ENCODE data around the gene MUC12.

- RRBS, 2 experiments: 100% methylated on average over 1 of the region's 36 CpGs; no CpG with 5 or more reads in 1 of the 2 experiments
Observed at GRCh38 chr7:100885518-100886595, 3.7 kb downstream of the UFSP1 start.

GRCh38 chr7:100950739-100951014 is 1.3 kb downstream of the MUC3A start:
- RRBS, 2 experiments: no CpG with 5 or more reads among the region's 2 CpGs

DNA sequence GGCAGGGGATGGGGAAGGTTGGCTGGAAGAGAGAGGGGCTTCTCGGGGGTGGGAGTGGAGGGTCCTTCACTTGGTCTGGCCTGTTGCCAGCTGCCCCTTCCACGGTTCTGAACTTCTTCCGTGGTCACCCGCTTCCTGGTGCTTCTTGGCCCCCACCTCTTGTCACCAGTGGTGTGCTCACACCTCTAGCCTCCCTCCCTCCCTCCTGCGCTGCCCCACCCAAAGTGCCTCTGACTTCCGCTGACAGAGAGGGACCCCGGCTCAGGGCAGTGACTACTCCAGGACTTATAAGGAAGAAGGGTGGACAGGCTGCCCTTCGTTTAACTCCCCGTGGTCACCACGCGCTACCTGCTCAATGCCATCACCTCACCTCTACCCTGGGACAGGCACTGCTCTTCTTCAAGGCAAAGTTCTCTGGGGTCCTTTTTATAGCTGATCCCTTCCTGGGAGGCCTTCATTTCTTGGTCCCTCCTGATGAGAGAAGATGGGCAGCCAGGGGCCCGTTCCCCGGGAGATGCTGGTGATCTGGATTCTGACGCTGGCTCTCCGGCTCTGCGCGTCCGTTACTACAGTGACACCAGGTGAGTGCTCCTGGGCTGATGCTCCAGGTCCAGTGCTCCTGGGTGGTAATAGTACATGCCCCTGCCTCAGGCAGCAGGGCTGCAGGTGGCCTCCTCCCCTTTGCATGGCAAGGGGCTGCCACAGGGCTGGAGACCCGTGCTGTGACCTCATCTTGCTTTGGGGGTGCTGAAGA is at the start of gene MUC12:
MUC12 (plus strand) TSS at position 457 of the 754 bp plus-strand sequence.
- RRBS, 2 experiments: no CpG with 5 or more reads among the region's 19 CpGs

- RRBS, 2 experiments: no CpG with 5 or more reads among the region's 10 CpGs
Observed at GRCh38 chr7:101096904-101097762, 11.9 kb downstream of the TRIM56 start.

DNA sequence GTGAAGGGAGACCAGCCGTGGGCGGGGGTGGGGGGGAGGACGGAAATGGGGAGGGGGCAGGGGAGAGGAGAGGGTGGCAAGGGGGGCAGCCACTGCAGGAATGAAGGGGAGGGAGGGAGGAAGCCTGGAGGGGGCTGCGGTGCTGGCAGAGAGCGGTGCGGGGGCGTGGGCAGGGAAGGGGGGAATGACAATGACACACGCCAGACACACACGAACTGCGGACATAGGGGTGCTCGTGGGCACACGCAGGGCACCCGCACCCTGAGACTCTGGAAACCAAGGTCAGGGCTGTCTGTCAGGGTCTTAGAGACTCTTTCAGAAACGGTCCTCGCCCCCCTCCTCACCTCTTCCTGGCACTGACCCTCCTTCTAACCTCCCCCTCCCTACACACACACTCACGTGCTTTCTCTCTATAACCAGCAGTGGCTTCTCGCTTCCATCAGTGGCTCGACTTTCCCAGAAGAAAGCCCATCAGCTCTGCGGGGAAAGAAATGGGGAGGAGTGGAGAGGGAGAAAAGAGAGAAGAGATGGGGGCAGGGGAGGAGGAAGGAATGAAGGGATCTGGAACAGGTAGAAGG is 1.5 kb upstream of the VGF start:
- RRBS, 2 experiments: no CpG with 5 or more reads among the region's 19 CpGs

DNA sequence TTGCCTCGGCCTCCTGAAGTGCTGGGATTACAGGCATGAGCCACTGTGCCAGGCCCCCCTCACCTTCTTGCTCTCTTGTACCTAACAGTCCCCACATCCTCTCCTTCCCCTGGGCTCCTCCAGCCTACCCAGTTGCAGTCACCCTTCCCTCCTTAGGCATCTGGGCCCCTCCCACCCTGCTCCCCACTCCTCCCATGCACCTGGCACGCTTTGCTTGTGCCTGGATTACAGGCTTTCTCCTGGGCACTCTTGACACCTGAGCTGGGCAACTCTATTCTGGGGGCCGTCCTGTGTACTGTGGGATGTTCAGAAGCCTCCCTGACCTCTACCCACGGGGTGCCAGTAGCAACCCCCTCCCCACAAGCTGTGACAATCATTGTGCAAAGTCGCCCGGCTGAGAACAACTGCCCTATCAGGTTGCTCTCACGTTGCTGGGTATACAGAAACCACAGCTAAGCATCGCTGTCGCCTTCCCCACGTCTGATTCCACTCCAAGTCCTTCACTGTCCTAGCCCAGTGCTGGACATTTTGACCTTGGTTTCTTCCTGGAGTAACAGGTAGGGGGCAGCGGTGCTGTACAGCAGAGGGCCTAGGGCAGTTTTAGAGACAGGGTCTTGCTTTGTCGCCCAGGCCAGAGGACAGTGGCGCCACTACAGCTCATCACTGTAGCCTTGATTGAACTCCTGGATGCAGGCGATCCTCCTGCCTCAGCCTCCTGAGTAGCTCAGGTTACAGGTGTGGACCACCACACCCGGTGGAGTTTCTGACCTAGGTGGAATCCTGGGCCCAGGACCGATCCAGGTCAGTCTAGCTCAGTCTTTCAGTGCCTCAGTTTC is 2.7 kb downstream of the CLDN15 start:
- RRBS, 2 experiments: no CpG with 5 or more reads among the region's 16 CpGs

GRCh38 chr7:101689919-101690496 is 60.9 kb upstream of the MYL10 start:
- RRBS, 2 experiments: no CpG with 5 or more reads among the region's 11 CpGs

DNA sequence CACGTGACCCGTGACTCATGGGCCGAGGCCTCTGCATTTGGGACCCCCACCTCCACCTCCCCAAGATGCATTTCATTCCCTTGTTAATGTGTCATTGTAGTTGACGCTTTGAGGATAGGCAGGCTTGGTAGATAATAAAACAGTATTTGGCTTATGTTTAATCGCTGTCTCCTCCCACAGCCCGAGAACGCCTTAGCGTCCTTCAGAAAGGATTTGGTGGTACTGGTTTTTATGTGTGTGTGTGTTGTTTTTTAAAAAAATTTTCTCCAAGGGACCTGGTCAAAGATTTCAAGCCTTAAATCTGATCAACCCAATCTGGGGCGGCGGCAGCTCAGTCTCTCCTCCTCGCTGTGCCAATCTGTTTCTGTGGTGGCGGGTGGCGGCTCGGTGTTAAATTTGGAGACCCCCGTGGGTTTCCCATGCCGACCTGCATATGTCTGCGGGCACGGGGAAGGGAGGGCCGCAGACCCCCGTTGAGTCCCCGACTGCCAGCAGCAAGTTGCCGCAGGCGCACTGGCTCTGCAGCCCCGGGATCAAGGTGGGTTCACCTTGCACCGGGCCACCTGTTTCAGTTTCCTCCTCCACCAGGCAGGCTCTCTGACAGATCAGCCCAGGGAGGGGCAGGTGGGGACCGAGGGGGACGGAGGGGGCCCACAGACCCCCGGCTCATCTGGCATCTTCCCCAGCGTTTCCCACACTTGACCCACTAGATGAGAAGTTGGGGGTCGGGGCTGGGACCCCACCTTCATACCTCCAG is 95.7 kb downstream of the CUX1 start:
- RRBS, 2 experiments: 66 to 83% methylated on average over 3 to 4 of the region's 30 CpGs

- RRBS, 2 experiments: no CpG with 5 or more reads among the region's 32 CpGs
Observed at GRCh38 chr7:101922889-101923922, 105.8 kb downstream of the CUX1 start.

DNA sequence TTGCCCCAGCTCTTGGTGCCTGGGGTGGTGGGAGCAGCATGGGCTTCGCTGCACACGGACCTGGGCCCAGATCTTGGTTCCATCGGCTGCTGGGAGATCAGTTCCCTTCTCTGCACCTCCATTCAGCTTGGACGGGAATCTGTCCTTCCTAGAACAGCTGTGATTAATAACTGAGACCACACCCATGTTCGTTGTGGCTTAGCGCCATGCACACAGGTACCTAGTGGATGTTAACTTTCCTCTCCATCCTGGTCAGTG is 125.3 kb downstream of the CUX1 start:
- RRBS, 2 experiments: no CpG with 5 or more reads among the region's 6 CpGs

DNA sequence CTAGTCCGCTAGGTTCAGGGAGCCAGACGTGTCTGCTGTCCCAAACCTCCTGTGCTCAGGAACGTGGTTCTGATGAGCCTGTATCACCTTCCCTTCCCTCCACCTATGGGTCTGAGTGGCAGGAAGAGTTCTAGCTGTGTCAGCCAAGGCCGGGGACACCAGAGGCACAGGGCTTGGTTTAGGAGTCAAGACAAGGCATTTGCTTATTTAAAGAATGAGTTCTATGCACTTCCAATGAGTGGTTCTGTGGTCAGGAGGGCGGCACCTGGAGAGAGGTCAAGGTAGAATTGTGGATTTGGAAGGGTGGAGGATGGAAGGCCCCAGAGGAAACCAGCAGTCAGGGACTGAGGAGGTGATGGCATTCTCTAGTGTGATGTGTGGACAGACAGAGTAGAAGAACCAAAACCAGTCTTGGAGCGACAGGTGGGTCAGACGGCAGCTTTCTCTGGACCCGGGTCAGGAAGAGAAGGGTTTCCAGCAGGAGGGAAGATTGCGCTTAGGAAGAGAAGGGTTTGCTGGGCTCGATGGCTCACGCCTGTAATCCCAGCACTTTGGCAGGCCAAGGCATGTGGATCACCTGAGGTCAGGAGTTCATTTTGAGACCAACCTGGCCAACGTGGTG is 128.4 kb downstream of the CUX1 start:
- RRBS, 2 experiments: no CpG with 5 or more reads among the region's 12 CpGs

- RRBS, 2 experiments: no CpG with 5 or more reads among the region's 14 CpGs
Observed at GRCh38 chr7:102008861-102009510, 191.6 kb downstream of the CUX1 start.

DNA sequence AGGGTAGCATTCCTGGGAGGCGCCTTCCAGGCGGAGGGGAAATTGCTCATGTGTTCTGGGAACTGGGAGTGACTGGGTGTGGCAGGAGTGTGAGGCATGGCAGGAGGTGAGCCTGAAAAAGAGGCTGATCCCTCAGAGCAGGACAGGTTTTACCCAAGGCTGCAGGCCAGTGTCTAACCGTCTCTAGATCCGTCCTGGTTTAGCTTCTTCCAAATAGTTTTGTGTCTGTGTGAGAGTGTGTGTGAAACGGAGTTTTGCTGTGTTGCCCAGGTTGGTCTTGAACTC is 222.7 kb upstream of the SH2B2 start:
- RRBS, 2 experiments: no CpG with 5 or more reads among the region's 5 CpGs

DNA sequence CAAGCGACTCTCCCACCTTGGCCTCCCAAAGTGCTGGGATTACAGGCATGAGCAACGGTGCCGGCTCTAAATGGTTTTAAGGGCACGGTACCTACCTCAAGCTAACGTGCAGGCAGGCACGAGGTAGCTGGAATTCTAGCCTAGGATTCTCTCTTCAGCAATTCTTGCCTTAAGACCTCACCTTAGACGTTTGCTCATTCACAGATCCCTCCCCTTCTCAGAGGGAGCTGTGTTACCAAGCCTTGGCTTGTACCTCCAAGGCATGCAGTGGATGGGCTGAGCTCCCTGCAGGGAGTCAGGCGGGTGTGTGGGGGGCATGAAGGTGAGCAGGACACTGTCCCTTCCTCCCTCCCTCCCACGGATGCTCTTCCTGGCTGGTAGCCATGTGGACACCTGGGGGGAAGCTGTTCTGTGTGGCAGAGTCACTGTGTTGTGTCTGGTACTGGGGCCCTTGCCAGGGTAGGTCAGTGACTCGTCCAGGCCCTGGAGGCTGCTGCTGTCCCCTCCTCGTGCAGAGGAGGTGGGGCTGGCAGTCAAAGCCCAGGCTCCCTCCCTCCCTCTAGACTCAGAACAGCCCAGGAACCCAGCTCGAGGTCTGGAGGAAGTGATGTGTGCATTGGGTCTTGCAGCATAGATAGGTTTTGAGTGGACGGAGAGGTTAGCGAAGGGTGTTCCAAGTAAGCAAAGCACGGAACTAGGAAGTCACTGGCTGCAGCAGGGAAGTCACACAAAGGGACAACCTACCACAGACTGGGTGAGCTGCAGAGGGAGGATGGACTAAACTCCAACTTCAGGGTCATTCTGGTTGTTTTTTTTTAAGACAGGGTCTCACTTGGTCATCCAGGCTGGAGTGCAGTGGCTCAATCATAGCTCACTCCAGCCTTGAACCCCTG is 222.1 kb upstream of the SH2B2 start:
- RRBS, 2 experiments: no CpG with 5 or more reads among the region's 15 CpGs

DNA sequence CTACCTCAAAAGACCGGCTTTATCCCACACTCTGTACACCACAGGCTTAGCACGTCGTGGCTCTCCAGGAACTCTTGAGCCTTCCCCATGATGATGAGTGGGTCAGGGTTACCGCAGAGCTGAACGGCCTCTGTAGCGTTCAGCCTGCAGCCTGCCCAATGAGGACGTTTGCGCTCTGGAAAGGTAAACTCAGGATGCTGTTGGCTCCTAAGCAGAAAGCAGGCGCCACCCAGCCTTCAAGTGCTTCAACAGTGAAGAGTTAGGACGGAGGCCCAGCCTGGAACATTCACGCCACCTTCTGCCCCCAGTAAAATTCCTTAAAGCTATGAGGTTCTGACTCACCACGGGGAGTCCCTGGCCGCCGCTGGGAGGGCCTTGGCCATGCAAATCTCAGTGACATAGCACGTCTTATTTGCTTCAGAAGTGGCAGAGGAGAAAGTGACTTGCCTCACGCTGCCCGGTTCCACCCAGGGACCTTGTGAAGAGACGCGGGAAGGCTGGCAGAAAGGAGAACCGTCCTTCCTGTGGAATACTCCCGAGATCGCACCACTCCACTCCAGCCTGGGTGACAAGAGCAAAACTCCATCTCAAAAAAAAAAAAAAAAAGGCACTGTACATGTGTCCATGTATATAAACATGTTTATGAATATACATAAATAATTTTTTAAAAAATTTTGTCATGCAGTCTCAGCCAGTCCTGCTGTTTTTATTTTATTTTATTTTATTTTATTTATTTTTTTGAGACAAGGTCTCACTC is 161.4 kb upstream of the SH2B2 start:
- RRBS, 2 experiments: no CpG with 5 or more reads among the region's 22 CpGs

- RRBS, 2 experiments: no CpG with 5 or more reads among the region's 20 CpGs
Observed at GRCh38 chr7:102253795-102254500, 32.7 kb upstream of the SH2B2 start.

DNA sequence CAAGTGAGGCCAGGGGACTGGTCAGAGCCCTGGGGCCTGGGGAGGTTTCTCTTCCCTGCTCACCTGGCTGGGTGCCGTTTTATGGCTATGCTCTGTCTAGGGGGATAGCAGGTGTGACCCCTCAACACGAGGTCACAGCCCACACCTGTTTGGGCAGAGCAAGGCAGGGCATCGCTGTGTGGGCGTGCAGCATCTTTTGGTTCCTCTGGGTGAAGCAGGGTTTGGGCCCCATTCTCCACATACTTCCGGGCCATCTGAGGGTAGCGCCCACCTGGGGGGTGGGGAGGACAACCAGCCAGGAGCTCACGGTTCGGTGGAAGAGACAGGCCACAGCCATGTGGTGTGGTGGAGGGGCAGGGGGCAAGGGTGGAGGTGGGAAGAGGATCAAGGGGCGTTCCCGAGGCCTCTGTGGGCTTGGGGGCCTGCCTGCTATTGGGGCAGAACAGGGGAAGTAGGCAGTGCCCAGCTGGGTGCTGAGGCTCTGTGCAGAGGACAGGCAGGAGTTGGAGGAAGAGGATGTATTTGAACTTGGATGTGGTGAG is 2.4 kb downstream of the SH2B2 start:
- RRBS, 2 experiments: no CpG with 5 or more reads among the region's 10 CpGs

GRCh38 chr7:102390053-102390507 is 6.1 kb upstream of the PRKRIP1 start:
- RRBS, 2 experiments: no CpG with 5 or more reads among the region's 7 CpGs

DNA sequence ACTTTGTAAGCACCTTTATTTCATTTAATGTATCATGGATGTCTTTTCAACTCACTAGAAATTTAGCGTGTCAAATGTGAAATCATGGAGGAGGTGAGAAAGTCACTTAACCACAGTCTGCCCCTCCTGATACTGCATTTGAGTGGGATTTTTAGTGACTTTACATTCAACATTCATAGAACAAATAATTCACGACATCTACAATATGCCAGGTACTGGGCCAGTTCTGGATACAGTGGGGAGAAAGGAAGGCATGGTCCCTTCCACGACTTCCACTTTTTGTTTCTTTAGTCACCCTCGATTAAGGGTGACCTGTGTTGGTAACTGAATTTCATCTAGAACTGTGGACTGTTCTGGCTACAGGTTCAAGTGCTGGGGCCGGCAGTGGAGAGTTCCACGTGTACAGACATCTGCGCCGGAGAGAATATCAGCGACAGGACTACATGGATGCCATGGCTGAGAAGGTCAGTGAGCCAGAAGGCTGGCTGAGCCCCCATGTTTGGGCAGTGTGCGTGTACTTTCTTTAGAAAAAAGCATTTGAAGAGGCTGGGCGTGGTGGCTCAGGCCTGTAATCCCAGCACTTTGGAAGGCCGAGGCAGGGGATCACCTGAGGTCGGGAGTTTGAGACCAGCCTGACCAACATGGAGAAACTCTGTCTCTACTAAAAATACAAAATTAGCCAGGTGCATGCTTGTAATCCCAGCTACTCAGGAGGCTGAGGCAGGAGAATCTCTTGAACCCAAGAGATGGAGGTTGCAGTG is 3.2 kb downstream of the PRKRIP1 start:
- RRBS, 2 experiments: no CpG with 5 or more reads among the region's 13 CpGs

DNA sequence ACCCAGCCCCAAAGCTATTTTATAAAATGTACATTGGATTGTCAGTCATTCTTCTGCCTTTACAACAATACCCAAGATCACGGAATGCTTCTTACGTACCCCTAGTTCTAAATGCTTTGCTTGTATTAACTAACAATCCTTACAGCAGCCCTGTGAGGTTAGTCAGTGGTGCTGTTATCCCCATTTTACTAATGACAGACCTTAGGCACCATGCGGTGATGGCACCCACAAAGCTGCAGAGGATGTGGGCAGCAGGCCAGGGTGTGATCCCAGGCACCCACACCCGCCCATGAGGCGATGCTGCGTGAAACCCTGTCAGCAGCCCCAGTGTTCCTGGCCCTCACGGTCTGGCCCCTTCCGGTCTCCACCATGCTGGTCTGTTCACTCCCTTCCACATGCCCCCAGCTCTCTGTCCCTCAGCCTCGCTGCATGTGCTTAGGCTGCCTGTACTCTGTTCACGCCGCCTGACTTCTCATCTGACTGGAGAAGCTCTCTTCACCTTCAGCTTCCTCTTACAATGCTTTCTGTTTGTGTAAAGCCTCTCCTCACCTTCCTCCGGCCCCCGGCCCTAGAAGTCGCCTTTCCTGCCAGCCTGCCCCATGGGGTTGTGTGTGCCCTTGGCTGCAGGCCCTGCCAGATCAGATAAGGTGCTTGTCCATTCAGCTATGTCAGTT is 17.7 kb upstream of the ORAI2 start:
- RRBS, 2 experiments: no CpG with 5 or more reads among the region's 14 CpGs